ENCODE results near the gene FGF10.

DNA sequence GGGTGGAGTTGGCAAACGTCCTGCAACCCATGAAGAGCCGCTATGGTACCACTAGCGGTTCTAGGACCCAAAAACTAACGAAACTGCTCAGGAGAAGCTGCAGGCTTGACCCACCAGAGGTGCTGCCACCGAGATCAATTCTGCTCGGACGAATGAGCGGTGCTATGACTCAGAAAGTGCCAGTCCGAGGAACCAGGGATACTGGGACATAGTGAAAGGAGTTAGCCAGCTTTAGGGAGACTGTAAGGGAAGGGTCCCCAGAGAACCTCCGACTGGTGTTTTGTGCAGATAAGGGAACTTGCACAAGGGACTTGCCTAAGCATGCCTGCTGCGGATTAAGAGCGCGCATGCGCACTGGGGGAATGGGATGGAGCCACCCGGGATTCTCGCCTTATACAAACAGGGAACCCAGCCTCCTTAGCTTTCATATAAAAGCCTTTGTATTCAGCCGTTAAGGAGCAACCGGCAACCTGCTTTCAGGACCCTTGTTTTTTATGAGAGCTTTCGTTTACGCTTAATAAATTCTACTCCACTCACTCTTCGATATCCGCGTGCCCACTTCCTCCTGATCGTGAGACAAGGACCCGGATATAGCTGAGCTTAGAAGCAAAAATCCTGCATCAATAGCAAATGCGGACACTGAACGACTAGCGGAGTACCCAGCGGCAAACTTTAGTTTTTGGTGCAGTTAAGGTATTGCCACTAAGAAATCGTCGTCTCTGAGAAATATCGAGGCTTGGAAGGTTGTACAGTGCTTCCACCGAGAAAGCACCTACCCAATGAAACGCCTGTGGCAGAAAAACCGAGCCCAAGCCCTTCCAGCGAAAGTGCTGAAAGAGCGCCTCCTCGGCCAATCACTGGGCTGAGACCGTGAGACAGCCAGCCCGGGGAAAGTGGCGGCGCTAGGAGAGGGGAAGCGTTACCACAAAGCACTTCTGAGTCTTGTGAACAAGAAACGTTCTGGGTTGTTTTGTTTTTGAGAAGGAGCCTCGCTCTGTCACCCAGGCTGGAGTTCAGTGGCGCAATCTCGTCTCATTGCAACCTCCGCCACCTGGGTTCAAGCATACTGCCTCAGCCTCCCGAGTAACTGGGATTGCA, 32.4 kb downstream of the ANXA2R start:
- PRO-cap = bidirectional peak, plus-strand start at position 365 of the sequence, minus-strand start at position 274 of the sequence

DNA sequence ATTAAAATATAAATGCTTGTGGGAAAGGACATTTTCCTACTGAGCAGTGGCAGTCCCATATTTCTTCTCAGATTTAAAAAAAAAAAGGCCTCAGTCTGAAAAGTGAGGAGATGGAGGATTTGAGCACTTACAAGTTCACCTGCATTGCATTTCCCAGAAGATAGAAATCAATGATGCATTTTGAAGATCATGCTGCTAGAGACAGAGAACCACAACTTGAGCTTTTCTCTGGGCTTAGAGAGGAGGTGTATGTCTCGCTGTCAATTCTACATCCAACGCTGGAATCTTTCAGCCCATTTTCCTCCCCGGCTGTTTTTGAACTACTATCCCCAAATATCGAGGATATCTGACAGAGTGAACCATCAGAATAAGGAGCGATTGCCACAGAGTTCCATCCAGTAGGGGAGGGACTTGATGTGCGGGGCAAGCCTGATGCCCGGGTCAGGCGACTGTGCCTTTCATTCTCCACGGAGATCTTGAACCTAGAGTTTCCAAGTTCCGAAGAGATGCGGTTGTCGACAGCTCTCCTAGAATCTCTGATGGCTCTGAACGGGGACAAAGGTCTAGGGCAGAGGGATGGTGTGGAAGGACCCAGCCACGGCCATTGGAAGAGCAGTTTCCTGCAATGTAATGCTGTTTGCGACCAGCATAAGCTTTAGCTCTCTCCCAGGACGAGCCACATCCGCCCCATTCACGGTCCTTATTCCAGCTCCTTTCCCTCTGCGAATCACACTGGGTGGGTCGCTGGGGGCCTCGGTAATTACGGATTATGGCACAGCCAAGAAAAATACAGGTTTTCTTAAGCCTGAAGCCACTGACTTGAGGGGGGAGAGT, 23.0 kb downstream of the ANXA2R start:
- PRO-cap = unidirectional peak, plus-strand start at position 679 of the sequence

DNA sequence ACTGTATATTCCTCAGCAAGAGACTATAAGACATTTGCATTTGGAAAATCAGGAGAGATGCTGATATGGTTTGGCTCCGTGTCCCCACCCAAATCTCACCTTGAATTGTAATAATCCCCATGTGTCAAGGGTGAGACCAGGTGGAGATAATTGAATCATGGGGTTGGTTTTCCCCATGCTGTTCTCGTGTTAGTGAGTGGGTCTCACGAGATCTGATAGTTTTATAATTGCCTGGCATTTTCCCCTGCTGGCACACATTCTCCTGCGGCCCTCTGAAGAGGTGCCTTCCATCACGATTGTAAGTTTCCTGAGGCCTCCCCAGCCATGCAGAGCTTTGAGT, 28.5 kb upstream of the ANXA2R start:
- PRO-cap = no peak

- PRO-cap = bidirectional peak, plus-strand start at chr5:43121631, minus-strand start at chr5:43121403
These were observed 838 bp downstream of the ZNF131 start for GRCh38 chr5:43121275-43122229.

- PRO-cap = unidirectional peak, minus-strand start at chr5:43122338; unidirectional peak, minus-strand start at chr5:43122401
These were observed 1.5 kb downstream of the ZNF131 start for GRCh38 chr5:43122230-43122629.

GRCh38 chr5:43287607-43288845, 25.2 kb downstream of the HMGCS1 start:
- PRO-cap = no peak

GRCh38 chr5:43309893-43310439, 3.2 kb downstream of the HMGCS1 start:
- PRO-cap = no peak

- PRO-cap = no peak
These were observed at the start of gene FGF10 for GRCh38 chr5:44389097-44390264. Gene FGF10, minus strand, starts transcription at chr5:44389420.

DNA sequence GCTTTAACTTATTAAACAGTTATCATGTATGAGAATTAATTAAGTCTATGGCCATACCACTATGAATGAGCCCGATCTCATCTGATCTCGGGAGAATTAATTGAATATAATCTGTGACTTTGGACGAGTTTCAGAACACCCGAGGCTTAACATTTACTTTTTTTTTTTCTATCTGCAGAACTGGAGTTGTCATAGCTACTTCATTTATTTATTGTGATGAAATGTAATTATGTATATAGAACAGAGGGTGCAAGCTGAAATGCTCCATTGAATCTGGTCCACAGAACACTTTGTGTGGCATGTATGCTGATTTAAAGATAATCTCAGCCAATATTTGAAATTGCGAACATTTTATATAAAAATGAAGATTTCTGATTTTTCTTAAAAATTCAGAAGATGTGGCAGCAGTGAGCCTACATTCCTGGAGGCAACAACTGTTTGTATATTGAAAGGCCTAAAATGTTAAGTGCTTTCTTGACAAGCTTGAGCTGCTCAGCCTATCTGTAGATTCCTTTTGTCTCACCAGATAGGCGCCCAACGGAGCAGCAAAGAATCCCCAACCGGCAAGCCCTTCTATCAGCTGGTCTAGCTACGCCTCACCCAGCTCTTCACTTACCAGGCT, 170.8 kb upstream of the MRPS30 start:
- PRO-cap = no peak

GRCh38 chr5:44646015-44646454, 162.7 kb upstream of the MRPS30 start:
- PRO-cap = no peak

- PRO-cap = no peak
These were observed 779 bp downstream of the PARP8 start for GRCh38 chr5:50667131-50667701.

GRCh38 chr5:50770224-50770762, 103.9 kb downstream of the PARP8 start:
- PRO-cap = no peak

DNA sequence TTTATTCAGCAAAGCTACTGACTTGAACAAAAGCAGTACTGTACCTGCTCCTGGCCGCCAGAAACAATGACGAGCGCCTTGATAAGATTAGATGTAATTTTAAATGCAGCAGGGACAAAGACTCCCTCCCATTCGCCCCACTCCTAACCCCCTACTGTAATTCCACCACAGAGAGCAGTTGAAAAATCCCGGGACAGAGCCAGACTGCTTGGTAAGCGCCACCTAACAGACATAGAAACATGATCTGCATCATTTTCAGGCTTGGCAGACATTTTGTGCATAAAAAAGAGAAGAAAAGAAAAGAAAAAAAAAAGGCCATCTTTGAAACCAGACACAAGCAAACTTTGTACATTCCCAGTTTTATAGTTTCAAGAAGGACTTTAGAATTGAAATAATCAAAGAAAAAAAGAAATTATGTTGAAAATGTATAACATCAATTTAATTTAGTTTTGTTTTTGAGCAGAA, 82.0 kb downstream of the ISL1 start:
- PRO-cap = no peak

- PRO-cap = no peak
These were observed 34.8 kb downstream of the ITGA1 start for GRCh38 chr5:52822399-52822984.

DNA sequence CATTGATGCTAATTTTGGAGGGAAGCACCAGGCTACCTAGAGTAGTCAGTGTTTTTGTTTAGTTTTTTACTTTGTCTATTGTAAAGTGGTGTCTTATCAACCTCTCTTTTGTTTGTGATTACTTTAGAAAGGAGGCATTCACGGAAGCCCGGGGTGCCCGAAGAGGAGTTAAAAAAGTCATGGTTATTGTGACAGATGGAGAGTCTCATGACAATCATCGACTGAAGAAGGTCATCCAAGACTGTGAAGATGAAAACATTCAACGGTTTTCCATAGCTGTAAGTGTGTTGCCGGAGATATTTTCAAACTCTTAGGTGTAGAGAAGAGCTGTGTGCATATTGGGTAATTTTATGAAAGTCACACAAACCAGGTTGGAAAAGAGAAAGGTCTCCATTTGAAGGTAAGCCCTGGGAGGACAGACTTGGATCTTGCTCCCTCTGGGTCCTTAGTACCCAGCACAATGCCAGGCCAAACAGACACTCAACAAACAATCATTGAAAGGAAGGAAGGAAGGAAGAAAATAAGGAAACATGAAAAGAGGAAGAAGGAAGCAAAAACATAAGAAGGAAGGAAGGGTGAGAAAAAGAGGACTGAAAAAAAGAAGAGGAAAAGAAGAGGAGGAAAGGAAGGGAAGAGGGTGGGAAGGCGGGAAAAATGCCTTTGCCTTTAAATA, 100.1 kb downstream of the ITGA1 start:
- PRO-cap = no peak

DNA sequence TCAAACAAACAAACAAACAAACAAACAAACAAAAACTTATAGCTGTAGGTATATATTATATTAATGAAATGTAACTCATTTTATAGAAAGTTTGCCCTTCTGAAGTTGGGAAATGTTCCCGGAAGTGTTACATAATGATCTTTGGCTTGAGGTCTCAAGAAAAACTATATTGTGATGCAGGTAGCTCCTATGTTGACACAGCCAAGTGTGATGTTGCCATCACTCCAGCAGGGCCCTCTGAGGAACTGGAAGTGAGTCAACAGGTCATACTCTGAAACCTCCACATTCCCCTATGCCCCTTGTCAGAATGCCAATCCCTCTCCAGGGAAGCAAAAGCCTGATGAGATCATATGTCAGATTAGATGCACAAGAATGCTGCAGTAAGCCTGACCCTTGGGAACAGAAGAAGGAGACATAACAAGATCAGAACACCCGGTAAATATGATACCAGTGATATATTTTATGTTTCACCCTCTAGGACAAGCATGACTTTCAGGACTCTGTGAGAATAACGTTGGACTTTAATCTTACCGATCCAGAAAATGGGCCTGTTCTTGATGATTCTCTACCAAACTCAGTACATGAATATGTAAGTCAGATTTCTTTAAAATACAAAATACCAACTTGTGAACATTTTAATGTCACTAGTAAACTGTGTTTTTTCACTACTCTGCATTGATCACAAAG, 66.7 kb upstream of the ITGA2 start:
- PRO-cap = no peak

- PRO-cap = bidirectional peak, plus-strand start at chr5:53479601, minus-strand start at chr5:53479643
These were observed 864 bp upstream of the FST start for GRCh38 chr5:53479486-53480044.

- PRO-cap = bidirectional peak, plus-strand start at chr5:53482933, minus-strand start at chr5:53482698; unidirectional peak, minus-strand start at chr5:53483007; unidirectional peak, minus-strand start at chr5:53483145; bidirectional peak, plus-strand start at chr5:53483616, minus-strand start at chr5:53483465
These were observed 2.7 kb downstream of the FST start for GRCh38 chr5:53482777-53483914.

- PRO-cap = no peak
These were observed 323.9 kb downstream of the NDUFS4 start for GRCh38 chr5:53884153-53884896.

DNA sequence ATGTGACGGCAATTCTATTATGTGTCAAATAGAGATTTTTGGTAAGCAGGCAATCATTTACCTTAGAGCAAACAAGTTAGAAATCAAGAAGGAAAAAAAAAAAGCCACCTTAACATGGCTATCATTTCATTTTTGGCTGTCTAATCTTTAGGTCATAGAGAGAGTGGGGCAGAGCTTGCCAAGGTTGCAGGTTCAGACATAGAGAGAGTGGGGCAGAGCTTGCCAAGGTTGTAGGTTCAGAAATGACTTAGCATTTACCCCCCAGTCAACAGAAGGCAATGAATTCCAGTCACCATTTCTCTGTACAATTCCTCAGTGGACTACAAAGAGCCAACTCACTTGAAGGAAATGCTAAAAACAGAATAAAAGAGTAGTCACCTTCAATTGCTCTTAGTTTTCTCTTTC, 264.9 kb downstream of the ARL15 start:
- PRO-cap = bidirectional peak, plus-strand start at position 264 of the sequence, minus-strand start outside the sequence

All from left lobe of liver (tissue), 1 donor.